Esophagus squamous epithelium (tissue), 4 donors: ENCODE measurements around a stretch of chr1.

DNA sequence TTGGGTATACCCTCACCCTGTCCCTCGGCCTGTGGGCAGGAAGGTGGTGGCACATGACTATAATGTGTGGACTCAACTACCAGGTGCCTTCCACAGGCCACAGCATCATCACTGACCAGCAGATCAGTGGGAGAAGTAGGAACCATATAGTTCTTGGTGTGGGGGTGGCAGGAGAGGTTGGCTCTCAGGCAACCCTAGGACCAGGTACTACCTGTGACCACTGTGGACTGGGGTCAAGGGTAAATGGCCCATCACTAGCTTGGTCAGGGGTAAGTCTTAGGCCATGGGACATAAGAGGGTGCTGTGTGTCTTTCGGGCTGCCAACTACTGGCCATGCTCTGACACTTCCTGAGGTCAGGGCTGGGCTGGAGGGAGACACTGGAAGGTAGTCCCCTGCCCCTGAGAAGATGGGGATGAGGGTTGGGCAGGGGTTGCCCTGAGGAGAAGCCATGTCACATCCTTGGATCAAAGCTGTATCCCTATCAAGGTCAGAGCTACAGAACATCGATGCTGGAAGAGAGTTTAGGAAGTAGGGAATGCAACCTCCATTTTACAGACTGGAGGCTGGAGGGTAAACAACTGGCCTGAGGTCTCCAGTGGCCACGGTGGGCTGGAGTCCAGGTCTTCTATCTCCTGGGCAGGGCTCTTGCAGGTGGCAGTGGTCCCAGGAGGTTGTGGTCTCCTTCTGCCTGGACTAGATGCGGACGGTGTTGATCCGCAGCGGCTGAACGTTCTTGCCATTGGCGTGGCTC lies 35.2 kb downstream of the TRIM62 start:
- PRO-cap: no peak
- RAMPAGE, long total RNA, 4 experiments: no peak in any of the 4 experiments

- PRO-cap: bidirectional peak, plus-strand start at chr1:33257048, minus-strand start at chr1:33256911
- RAMPAGE, long total RNA, 4 experiments: no peak in any of the 4 experiments
These were observed 753 bp downstream of the ZNF362 start for GRCh38 chr1:33256625-33257864.

- PRO-cap: no peak
- RAMPAGE, long total RNA, 4 experiments: no peak in any of the 4 experiments
These were observed 25.9 kb downstream of the A3GALT2 start for GRCh38 chr1:33294795-33295686.

DNA sequence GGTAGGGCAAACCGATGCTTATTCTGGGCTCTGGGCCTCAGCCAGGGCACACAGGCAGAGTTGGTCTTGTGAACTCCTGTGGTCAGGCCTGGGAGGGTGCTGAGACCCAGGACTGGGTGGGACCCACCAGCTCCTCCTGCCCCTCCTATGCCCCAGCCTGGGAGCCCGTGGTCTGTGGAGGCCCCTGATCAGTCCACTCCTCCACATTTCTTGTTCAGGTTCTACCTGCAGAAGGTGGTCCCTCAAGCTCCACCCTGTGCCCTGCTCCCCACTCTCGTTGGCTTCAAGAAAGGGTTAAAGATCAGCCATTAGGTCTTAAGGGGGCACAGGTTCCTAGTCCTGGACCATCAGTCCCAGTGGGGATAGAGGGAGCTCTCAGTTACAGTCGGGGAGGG lies 544 bp downstream of the A3GALT2 start:
- PRO-cap: no peak
- RAMPAGE, long total RNA, 4 experiments: no peak in any of the 4 experiments

DNA sequence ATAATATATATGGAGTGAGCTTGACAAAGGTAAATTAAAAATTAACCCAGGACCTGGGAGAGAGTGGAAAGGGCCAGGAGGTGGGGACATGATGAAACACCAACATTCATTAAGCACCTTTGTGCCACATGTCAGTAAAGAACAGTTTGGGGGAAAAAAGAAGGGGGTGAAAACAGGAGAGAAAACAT lies 26.4 kb upstream of the A3GALT2 start:
- PRO-cap: no peak
- RAMPAGE, long total RNA, 4 experiments: no peak in any of the 4 experiments

- PRO-cap: no peak
- RAMPAGE, long total RNA, 4 experiments: no peak in any of the 4 experiments
These were observed 53.4 kb upstream of the A3GALT2 start for GRCh38 chr1:33374017-33375014.

DNA sequence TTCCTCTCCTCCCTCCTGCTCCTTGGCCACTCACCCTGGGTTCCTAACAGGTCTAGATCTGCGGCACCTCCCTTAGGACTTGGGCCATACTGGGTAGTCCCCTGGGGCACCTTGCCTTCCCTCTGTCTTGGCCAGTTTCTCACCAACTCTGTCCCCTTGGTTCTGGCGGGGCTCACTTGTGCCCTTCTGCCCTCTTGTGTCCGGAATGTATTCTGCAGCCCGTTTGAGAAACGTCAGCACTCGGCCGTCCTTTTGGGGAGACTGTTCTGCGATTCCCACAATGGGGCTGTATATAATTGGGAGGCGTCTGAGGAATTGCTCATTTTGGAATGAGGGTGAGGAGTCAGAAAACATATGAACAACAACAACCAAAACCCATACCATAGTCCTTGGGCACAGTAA lies 162.4 kb downstream of the ZSCAN20 start:
- PRO-cap: no peak
- RAMPAGE, long total RNA, 4 experiments: no peak in any of the 4 experiments

GRCh38 chr1:34781995-34782487 lies 1.0 kb downstream of the GJB3 start:
- PRO-cap: bidirectional peak, plus-strand start at chr1:34782293, minus-strand start at chr1:34782203
- RAMPAGE, long total RNA, 4 experiments: start-site peak on the plus strand in 4 of 4 experiments, at chr1:34782278-34782332 at its widest, 138 to 320 reads per replicate

- PRO-cap: no peak
- RAMPAGE, long total RNA, 4 experiments: no peak in any of the 4 experiments
These were observed 32.8 kb downstream of the GJA4 start for GRCh38 chr1:34825479-34826096.

GRCh38 chr1:35030504-35031132 lies 1.1 kb downstream of the ZMYM6 start:
- PRO-cap: no peak
- RAMPAGE, long total RNA, 4 experiments: no peak in any of the 4 experiments

DNA sequence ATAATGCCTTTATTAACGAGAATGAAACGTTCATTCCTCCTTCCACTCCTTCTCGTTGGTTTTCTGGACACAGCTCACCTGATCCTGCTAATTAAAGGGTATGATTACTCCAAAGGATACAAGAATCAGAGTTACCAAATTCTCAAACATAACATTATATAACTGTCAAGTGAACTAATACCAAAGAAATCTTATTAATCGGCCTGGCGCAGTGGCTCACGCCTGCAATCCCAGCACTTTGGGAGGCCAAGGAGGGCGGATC lies 16.6 kb downstream of the SFPQ start:
- PRO-cap: no peak
- RAMPAGE, long total RNA, 4 experiments: no peak in any of the 4 experiments

GRCh38 chr1:35180248-35180673 lies 12.7 kb downstream of the SFPQ start:
- PRO-cap: no peak
- RAMPAGE, long total RNA, 4 experiments: no peak in any of the 4 experiments

- PRO-cap: bidirectional peak, plus-strand start at chr1:35193440, minus-strand start at chr1:35193145
- RAMPAGE, long total RNA, 4 experiments: no peak in any of the 4 experiments
These were observed 438 bp upstream of the SFPQ start for GRCh38 chr1:35193239-35193926.

- PRO-cap: no peak
- RAMPAGE, long total RNA, 4 experiments: no peak in any of the 4 experiments
These were observed 105.2 kb downstream of the KIAA0319L start for GRCh38 chr1:35452005-35452501.

DNA sequence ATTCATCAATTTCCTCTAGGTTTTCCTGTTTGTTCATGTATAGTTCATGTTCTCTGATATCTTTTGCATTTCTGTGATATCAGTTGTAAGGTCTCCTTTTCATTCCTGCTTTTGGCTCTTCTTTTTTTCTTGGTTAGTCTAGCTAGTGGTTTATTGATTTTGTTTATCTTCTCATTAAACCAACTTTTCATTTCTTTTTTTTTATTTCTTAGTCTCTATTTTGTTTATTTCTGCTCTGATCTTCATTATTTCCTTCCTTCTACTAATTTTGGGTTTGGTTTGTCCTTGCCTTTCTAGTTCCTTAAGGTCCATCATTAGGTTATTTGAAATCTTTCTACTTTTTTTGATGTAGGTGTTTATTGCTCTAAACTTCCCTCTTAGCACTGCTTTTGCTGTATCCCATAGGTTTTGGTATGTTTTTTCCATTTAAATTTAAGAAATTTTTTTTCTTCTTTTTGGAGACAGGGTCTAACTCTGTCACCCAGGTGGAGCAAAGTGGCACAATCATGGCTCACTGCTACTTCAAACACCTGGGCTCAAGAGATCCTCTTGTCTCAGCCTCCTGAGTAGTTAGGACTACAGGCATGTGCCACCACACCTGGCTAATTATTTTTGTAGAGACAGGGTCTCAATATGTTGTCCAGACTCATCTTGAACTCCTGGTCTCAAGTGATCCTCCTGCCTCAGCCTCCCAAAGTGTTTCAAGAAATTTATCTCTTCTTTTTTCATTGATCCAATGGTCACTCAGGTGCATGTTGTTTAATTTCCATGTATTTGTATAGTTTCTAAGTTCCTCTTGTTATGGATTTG lies 29.3 kb downstream of the KIAA0319L start:
- PRO-cap: no peak
- RAMPAGE, long total RNA, 4 experiments: no peak in any of the 4 experiments

- PRO-cap: no peak
- RAMPAGE, long total RNA, 4 experiments: no peak in any of the 4 experiments
These were observed 442 bp downstream of the C1orf216 start for GRCh38 chr1:35718233-35718651.

GRCh38 chr1:35855049-35856165 lies 27.6 kb upstream of the AGO1 start:
- PRO-cap: no peak
- RAMPAGE, long total RNA, 4 experiments: no peak in any of the 4 experiments

GRCh38 chr1:35920329-35921314 lies 10.3 kb upstream of the AGO3 start:
- PRO-cap: no peak
- RAMPAGE, long total RNA, 4 experiments: no peak in any of the 4 experiments

- PRO-cap: no peak
- RAMPAGE, long total RNA, 4 experiments: no peak in any of the 4 experiments
These were observed 773 bp downstream of the TEKT2 start for GRCh38 chr1:36084713-36085020.

GRCh38 chr1:36089553-36090152 lies 961 bp downstream of the ADPRS start:
- PRO-cap: bidirectional peak, plus-strand start at chr1:36089797, minus-strand start at chr1:36089749
- RAMPAGE, long total RNA, 4 experiments: no peak in any of the 4 experiments